Right cardiac atrium (tissue), 1 donor: ENCODE measurements around a stretch of chr2.

- PRO-cap: no peak
Observed at GRCh38 chr2:88144670-88145694, 17.1 kb upstream of the FABP1 start.

GRCh38 chr2:88503827-88504168 lies 20.7 kb upstream of the TEX37 start:
- PRO-cap: no peak

DNA sequence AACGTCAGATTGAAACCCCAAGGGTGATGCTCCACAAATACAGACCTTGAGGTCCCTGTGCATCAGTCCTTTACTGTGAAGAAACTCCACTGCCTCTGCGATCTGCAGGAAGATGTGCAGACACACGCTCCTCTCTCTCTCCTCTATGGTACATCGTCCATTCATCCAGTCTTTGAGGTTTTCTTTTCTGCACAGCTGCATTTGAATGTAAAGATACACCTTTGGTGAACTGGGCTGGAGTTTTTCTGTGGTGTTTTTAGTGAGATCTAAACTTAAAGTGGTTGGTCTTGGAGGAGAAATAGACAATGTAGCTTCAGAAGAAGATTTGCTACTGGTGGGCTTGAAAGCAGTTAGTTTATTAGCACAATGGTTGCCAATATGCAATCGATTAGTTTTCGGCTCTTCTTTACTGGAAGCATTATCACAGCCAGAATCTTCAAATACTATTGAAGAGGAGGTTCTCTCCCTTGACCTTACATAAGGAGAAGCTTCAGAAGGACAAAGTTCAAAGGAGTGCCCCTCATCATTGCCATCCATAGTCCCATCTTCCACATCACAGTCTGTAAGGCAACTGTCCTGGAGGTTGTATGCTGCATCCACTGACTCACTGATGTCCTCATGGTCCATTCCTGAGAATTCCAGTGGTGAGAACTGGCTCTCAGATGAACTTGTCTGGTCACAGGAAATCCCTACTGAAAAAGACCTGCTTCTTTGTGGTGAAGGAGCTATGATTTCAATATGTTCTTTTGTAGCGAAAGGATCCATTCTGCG lies 50.4 kb downstream of the TEX37 start:
- PRO-cap: no peak

- PRO-cap: no peak
Observed at GRCh38 chr2:88590654-88591281, 36.5 kb downstream of the EIF2AK3 start.

- PRO-cap: no peak
Observed at GRCh38 chr2:88615710-88616563, 11.3 kb downstream of the EIF2AK3 start.

- PRO-cap: no peak
Observed at GRCh38 chr2:88626211-88626676, 1.0 kb downstream of the EIF2AK3 start.

GRCh38 chr2:88698712-88699403 lies 7.4 kb downstream of the RPIA start:
- PRO-cap: no peak

- PRO-cap: no peak
Observed at GRCh38 chr2:88861275-88861802, 169.9 kb downstream of the RPIA start.

DNA sequence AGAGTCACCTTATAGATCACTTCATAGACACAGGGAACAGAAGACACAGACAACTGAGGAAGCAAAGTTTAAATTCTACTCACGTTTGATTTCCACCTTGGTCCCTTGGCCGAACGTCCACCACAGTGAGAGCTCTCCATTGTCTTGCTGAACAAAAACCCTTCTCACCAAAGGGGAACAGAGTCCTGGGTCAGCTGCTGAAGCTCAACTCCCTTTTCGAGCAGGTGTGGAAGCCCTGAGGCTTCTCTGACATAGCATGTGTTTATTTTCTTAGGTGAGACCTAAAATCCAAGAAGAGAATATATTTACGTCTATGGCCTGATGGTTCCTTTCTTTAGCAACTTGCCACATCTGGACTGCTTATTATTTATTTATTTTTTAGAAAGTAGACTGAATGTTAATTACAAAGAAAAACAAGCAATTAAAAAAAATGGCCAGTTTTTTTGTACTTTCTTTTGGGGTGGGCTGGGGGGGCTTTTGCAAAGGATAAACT lies 170.4 kb downstream of the RPIA start:
- PRO-cap: no peak

DNA sequence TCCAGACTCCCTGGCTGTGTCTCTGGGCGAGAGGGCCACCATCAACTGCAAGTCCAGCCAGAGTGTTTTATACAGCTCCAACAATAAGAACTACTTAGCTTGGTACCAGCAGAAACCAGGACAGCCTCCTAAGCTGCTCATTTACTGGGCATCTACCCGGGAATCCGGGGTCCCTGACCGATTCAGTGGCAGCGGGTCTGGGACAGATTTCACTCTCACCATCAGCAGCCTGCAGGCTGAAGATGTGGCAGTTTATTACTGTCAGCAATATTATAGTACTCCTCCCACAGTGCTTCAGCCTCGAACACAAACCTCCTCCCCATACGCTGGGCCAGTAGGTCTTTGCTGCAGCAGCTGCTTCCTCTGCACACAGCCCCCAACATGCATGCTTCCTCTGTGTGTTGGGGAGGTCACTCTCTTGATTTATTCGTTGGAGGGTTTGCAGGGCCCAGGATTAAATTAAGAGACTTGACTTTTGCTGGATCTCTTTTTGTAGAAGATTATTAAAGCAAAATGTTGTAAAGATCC lies 194.5 kb downstream of the RPIA start:
- PRO-cap: no peak

DNA sequence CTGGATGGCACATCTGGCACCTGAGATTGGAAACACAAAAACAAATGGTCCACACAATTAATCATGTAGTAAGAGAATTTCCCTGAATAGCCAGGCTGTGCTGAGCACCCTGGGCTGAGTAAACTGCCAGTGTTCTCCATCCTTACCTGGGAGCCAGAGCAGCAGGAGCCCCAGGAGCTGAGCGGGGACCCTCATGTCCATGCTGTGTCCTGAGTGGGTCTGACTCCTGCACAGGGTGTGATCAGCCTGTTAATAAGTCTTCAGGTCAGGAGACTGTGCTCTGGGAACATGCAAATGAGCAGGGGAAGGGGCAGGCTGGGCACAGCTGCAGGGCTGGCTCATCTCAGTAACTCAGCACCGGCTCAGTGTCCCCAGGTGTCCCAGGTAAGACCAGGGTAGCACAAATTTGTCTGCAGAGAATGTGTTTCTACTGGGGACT lies 275.1 kb downstream of the RPIA start:
- PRO-cap: no peak

DNA sequence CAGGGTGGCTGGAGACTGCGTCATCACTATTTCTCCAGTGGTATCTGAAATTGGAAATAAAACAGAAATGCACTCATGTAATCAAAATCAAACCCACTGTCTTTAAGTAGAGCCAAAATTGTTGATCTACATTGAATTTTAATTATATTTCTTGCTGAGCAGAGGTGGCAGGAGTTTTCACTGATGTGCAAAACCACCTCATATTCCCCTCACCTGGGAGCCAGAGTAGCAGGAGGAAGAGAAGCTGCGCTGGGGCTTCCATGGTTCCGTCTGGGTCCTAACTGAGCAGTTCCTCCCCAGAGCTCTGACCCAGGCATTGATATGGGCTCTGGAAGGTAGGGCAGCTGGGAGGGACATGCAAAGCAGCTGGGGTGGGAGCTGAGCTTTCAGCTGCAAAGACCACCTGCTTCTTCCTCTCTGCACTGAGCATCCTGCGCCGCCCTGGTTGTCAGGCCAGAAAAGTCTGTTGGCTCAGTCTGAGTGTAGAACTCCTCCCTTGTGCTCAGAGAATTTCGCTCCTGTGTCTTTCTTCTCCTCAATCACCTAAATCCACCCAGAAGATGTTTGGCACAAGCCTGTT lies 394.0 kb downstream of the RPIA start:
- PRO-cap: no peak

DNA sequence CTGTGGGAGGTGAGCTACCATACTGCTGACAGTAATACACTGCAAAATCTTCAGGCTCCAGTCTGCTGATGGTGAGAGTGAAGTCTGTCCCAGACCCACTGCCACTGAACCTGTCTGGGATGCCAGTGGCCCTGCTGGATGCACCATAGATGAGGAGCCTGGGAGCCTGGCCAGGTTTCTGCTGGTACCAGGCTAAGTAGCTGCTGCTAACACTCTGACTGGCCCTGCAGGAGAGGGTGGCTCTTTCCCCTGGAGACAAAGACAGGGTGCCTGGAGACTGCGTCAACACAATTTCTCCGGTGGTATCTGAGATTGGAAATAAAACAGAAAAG lies 451.1 kb downstream of the RPIA start:
- PRO-cap: no peak

- PRO-cap: no peak
Observed at GRCh38 chr2:89234654-89235193, 543.3 kb downstream of the RPIA start.

DNA sequence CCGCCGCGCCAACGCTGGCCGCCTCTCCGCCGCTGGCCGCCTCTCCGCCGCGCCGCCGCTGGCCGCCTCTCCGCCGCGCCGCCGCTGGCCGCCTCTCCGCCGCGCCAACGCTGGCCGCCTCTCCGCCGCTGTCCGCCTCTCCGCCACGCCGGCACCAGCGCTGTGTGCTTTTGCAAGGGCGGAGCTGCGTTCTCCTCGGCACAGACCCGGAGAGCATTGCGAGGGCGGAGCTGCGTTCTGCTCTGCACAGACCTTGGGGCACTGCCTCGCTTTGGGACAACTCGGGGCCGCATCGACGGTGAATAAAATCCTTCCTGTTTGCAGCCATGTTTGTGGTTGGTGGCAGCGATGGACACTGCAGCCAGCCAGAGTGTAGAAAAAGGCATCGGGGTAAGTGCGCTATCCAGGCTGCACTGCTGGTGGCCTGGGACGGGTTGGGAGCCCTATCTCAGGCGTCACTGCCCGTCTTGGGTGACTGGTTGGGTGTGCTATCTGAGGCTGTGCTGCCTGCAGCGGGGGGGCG lies 378.3 kb upstream of the AQP7B start:
- PRO-cap: unidirectional peak, minus-strand start at position 166 of the sequence; unidirectional peak, minus-strand start at position 418 of the sequence

- PRO-cap: no peak
Observed at GRCh38 chr2:95389605-95390469, 12.7 kb upstream of the FAHD2A start.

GRCh38 chr2:95525350-95526119 lies 41.0 kb upstream of the TRIM43B start:
- PRO-cap: no peak

DNA sequence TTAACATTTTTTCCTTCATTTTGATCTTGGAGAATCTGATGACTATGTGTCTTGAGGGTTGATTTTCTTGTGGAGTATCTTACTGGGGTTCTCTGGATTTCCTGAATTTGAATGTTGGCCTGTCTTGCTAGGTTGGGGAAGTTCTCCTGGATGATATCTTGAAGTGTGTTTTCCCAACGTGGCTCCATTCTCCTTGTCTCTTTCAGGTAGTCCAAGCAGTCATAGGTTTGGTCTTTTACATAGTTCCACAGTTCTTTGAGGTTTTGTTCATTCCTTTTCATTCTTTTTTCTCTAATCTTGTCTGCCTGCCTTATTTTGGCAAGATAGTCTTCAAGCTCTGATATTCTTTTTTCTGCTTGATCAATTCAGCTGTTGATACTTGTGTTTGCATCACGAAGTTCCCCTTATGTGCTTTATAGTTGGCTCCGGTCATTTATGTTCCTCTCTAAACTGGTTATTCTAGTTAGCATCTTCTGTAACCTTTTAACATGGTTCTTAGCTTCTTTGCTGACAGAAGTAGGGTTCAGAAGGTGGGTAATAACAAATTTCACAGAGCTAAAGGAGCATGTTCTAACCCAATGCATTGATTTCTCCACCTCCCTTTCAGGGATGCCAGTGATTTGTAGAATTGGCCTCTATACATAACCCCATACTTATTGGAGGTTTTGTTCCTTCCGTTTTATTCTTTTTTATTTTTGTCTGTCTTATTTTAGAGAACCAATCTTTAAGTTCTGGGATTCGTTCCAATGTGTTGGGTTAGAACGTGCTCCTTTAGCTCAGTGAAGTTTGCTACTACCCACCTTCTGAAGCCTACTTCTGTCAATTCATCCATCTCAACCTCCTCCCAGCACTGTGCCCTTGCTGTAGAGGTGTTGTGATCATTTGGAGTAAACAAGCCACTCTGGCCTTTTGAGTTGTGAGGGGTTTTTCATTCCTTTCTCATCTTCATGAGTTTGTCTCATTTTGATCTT lies 166.7 kb downstream of the ANKRD36C start:
- PRO-cap: no peak

DNA sequence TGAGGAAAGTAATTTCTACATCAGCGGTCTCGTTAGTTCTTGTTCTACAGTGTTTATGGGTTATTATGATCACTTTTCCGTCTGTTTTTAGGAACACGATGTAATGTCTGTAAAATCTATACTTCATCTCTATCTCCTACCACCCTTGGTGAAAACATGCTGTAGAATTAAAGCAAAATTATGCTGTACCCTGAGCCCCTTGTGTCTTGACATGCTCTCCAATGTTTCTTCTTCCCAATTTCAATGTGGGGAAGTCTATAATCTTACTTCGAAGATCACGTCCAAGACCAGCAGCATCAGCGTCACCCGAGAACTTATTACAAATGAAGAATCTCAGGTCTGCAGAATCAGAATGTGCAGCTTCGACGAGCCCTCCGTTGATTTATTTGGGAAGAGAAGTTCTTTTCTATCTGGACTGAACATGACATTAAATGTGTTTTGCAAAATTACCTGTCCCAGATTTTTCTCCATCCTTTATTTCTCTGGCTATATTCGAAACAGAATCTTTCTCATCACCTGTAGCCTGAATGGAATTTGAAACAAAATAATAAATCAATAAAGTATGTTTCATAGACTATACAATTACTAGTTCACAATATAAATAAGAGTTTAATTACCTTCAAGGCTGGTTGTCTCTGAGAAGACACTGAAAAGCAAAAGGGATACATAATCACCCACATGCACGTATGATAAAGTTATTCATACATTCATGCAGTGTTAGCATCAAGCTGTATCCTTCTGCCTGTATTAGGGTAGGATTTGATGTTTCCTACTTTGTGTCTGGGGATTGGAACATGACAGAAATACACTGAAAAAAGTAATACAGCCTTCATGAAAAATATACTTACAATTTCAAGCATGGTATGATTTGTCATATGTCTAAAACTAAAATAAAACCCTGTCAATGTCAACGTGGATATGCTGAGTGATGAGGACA lies 107.6 kb downstream of the ANKRD36C start:
- PRO-cap: no peak

- PRO-cap: no peak
Observed at GRCh38 chr2:96083215-96083622, 33.2 kb downstream of the ADRA2B start.